Left cardiac atrium (tissue), 1 donor: ENCODE data around the gene PRSS23.

- PRO-cap, result no peak
Observed at GRCh38 chr11:84307796-84308241, 1021.7 kb upstream of the CCDC90B start.

DNA sequence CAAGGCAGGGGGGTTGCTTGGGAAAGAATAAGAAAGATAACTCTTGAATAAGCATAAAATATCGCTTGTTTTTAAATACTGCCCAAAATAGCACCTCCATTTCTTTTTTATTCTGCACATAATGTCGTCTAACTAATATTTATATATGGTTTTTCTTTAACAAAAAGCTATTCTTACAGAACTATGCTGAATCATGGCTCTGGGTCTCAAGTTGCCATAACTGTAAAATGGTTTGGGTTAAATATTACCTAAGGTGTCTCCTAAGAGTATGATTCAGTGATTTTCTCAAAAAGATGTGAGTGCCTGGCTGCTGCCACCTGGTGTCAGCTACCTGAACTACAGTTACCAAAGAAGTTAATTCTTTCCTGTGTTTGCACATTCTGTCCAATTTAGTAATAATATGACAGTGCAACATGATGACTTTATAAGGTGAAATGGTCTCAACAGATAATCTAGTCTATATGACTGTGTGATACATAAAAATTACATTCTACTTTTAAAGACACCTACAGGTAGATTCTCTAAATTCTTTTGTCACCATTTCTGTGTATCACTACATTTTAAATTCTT lies 1062.6 kb downstream of the DLG2 start:
- PRO-cap, result no peak

GRCh38 chr11:84720584-84721573 lies 906.3 kb downstream of the DLG2 start:
- PRO-cap, result no peak

DNA sequence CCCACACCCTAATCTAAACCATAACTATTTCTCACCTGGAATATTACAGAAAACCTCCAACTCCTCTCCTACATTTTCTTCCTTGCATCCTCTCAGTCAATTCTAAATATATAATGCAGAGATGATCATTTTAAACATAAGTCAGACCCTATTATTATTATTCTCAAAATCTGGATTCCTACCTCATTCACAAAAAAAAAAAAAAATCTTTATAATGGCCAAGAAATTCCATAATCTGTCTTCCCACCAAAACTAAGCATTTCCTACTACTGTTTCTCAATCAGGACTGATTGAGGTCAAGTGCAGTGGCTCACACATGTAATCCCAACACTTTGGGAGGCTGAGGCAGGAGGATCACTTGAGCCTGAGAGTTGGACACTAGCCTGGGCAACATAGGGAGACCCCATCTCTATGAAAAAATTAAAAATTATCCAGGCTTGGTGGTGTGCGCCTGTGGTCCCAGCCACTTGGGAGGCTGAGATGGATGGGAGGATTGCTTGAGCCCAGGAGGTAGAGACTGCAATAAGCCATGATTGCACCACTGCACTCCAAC lies 52.1 kb downstream of the DLG2 start:
- PRO-cap, result no peak

- PRO-cap, result no peak
Observed at GRCh38 chr11:85659295-85660132, 5.4 kb downstream of the CREBZF start.

DNA sequence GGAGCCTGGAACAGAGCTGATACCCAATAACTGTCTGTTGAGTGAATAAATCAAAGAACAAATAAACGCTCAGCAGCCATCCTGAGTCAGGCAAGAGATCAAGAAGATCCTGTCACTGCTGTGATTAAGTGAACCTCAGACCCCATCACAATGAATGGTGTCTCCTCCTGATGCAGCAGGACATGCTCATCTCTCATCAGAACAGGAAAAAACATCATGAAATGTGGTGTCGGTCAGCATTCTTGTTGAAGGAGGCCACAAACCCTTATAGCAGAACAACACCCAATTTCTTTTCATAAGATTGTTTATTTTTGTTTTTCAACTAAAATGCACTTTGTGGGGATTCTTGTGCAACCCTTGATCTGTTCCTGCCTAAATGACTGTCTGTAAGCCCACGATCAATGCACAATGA lies 60.3 kb downstream of the SYTL2 start:
- PRO-cap, result no peak

DNA sequence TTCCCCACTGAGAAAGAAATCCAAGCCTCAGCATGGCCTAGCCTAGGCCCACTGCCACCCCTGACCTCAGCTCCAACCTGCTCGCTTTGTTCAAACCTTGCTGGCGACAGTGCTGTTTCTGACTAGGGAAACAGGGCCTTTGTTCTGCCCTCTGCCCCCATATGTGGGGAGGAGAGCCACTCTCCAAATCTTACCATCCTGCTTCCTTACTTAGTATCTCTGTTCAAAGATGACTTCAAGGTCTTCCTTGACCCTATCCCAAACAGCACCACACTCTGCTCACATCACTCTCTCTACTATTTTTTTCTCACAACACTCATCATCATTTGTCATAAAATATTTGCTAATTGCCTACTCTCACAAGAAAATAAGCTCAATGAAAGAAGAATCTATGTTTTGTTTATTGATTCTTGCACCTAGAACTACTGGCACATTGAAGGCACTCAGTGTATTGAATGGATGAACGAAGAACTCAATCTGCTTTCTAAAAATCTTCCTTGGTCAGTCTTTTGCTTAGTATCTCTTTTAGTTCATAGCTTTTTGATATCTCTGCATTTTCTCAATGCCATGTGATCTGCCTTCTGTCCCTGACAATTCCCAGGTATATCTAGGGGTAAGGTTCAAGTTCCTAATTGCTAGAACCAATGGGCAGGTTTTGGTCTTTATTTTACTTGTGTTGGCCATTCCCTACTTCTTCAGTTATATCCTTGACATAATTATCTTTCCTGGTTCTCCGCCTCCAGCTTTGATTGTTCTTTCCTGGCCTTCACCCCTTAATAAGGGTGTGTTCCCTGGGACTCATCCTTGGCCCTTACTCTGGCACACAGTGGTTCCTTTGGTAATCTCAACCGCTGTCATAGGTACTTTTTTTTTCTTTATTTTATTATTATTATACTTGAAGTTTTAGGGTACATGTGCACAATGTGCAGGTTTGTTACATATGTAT lies 96.2 kb downstream of the CCDC83 start:
- PRO-cap, result no peak

GRCh38 chr11:85957463-85958579 lies 102.6 kb downstream of the CCDC83 start:
- PRO-cap, result no peak

- PRO-cap, result no peak
Observed at GRCh38 chr11:86027258-86028154, 41.4 kb downstream of the PICALM start.

DNA sequence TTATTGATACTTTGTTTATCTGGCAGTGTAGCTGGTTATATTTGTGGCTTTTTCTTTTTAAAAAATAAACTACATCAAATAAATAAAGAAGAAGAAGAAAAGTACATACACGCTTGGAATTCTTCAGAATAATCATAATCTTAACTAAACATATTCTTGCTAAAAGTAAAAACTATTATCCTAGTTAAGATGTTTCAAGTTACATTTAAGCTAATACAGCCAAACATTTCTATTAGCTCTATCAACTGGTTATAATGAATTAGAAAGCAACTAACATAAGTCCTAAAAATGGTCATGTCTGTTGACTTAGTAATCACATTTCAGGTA lies 39.3 kb downstream of the PICALM start:
- PRO-cap, result no peak

GRCh38 chr11:86177228-86177683 lies 67.3 kb upstream of the EED start:
- PRO-cap, result no peak

GRCh38 chr11:86202070-86202380 lies 42.5 kb upstream of the EED start:
- PRO-cap, result no peak

DNA sequence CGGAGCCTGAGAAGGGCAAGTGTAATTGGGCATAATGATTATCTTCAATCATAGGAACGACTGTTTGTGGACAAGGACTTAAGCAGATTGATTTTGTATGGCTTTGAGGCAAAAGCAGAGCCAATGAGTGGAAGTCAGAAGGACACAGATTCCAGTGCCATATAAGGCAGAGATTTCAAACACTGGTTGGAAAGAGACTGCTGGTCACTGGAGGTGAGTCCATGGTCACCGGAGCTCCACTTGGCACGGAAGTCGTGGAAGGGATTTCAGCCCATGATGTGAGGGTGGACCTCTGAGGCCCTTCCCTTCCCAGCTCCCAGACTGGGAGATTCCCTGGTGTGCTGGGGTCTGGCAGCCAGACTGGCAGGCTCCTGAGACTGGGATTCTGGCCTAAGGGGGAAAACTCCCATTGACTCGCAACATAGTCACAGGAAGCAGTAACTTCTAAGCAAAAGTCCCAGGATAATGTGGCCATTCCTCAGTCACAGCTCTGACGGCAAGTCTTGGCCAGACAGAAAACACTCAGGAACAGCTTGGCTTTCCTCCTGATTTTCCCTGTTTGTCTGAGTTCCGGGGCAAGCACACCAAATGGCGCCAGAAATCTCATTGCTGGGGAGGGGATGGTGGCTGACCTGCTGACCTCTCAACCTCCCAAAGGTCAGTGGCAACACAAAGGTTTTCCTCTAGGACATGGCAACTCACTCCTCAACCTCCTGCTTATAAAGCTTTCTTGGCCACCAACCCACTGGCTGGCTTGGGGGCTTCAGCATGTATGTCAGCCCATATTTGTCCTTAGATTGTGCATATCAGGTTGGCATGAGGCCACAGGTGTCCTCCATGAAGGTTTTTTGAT lies 99.4 kb downstream of the CCDC81 start:
- PRO-cap, result no peak

GRCh38 chr11:86553309-86553707 lies 178.6 kb downstream of the CCDC81 start:
- PRO-cap, result no peak

GRCh38 chr11:86559171-86560092 lies 184.7 kb downstream of the CCDC81 start:
- PRO-cap, result no peak

- PRO-cap, result no peak
Observed at GRCh38 chr11:86567323-86567732, 192.6 kb downstream of the CCDC81 start.

DNA sequence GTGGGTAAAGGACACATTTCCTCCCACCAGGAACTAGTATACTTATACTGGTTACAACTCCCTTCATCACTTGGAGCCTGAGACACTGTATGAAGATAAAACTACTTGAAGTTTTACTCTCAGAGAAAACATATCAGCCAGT lies 171.0 kb upstream of the PRSS23 start:
- PRO-cap, result no peak

DNA sequence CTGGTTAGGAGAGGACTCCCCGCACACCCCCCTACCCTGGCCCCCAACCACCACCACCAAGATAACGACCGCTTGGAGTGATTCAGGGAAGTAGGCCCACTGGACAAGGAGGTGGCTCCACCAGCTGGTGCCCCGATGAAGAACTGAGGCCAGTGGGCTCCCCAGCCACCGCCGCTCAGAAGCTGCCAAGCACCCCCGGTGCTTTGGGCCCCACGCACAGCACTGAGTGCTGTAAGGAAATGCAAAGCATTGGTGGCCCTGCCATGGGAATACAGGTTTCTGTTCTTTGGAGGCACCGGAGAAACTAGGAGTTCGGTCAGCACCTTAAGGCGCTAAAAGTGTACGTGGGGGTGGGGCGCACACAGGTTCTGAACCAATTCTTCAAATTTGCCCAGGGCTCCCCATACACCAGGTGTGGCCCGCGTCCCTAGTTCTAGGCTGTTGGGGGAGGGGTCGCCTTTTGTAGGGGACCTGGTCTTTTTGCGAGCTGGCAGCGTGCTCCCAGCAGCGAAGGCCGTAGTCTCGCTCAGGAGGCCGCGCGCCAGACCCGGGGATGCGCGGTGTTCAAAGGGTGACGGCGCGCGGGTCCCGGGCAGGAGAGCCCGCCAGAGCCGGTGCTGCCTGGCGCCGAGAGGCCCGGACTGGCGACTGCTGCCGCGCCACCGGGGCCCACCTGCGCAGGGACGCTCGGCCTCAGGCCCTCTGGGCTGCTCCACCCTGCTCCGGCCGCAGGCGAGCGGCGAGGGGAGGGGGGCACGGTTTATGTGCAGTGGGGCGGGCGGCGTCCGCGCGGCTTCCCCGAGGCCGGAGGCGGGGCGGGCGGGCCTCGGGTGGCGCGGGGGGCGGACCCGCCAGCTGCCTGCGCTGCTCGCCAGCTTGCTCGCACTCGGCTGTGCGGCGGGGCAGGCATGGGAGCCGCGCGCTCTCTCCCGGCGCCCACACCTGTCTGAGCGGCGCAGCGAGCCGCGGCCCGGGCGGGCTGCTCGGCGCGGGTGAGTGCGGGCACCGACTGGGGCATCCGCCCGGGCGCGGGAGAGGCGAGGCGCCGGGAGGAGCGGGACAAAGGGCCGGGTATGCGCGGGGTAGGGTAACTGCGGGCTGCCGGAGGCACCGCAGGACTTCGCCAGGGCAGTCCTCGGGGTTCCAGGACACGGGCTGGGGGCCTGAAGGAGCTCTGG lies at the start of gene PRSS23:
Gene PRSS23, plus strand, starts transcription at position 883 of the 1,178 bp plus-strand sequence.
- PRO-cap, result bidirectional peak, plus-strand start at position 885 of the sequence, minus-strand start at position 704 of the sequence

GRCh38 chr11:86940131-86940499 lies 15.1 kb downstream of the FZD4 start:
- PRO-cap, result no peak

DNA sequence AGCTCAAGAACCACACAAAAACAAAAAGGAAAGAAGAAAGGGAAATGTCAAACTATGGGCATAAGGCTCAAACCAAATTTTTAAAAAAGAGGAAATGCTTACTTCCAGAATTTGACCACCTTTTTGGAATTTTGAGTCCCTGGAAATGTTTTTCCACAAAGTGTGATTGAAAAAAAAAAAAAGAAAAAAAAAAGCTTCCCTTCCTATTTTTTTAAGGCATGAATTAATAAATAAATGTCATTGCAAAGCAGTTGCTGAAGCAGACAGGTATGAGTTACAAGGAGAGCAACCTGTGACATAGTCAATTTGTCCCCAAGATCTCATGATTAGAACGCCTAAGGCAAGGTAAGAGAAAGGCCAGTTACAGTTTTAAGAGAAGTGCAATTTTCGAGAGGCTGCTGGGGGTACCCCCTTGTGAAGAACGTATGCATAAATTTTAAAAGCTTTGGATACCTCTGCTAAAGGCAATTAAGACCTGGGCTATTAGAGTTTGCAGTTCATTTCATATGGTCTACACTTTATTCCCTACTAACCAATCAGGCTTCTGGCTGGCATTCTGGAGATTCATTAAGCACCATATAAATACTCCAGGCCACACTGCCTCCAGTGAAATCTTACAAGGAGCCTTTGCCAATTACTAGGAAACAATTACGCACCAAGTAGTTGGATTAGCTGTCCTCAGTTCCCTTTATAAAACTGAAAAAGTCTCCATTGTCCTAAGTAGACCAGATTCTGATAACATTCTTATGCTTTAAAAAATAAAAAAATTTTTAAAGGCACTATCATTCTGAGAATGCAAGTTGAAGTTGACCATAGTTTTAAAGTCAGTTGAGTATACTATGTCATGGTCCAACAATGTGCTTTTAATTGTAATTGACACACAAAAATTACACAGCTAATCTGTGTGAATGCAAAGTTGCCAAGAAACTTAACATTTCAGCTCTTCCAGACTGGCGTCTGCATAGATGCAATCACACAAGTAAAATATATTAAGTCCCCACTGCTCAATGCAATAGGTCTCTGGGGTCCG lies 5.6 kb downstream of the FZD4 start:
- PRO-cap, result no peak